ENCODE results near the genes ZNF613, ZNF841, ZNF480, ZNF665, VN1R4 and ZNF765.

DNA sequence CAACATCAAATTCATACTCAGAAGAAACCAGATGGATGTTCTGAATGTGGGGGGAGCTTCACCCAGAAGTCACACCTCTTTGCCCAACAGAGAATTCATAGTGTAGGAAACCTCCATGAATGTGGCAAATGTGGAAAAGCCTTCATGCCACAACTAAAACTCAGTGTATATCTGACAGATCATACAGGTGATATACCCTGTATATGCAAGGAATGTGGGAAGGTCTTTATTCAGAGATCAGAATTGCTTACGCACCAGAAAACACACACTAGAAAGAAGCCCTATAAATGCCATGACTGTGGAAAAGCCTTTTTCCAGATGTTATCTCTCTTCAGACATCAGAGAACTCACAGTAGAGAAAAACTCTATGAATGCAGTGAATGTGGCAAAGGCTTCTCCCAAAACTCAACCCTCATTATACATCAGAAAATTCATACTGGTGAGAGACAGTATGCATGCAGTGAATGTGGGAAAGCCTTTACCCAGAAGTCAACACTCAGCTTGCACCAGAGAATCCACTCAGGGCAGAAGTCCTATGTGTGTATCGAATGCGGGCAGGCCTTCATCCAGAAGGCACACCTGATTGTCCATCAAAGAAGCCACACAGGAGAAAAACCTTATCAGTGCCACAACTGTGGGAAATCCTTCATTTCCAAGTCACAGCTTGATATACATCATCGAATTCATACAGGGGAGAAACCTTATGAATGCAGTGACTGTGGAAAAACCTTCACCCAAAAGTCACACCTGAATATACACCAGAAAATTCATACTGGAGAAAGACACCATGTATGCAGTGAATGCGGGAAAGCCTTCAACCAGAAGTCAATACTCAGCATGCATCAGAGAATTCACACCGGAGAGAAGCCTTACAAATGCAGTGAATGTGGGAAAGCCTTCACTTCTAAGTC, 16.3 kb downstream of the ZNF175 start:
- PRO-cap = no peak
- RAMPAGE, long total RNA = no peak

- PRO-cap = no peak
- RAMPAGE, long total RNA = no peak
Observed at GRCh38 chr19:51602507-51602893, 27.7 kb downstream of the SIGLEC5 start.

DNA sequence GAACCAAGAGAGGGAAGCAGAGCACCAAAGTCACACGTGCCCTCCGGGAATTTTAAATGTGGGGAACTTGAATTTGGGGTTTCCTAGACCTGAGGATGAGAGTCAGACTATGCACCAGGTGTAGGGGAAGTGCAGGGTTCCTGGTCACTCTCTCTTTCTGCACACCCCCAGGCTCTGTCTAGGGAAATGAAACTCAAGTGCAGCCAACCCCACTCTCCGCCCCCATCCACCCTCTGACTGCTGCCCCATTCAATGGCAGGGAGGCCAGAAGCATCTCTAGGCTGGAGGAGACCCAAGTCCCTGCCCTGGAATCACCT, 4.5 kb upstream of the SIGLEC14 start:
- PRO-cap = no peak
- RAMPAGE, long total RNA = no peak

DNA sequence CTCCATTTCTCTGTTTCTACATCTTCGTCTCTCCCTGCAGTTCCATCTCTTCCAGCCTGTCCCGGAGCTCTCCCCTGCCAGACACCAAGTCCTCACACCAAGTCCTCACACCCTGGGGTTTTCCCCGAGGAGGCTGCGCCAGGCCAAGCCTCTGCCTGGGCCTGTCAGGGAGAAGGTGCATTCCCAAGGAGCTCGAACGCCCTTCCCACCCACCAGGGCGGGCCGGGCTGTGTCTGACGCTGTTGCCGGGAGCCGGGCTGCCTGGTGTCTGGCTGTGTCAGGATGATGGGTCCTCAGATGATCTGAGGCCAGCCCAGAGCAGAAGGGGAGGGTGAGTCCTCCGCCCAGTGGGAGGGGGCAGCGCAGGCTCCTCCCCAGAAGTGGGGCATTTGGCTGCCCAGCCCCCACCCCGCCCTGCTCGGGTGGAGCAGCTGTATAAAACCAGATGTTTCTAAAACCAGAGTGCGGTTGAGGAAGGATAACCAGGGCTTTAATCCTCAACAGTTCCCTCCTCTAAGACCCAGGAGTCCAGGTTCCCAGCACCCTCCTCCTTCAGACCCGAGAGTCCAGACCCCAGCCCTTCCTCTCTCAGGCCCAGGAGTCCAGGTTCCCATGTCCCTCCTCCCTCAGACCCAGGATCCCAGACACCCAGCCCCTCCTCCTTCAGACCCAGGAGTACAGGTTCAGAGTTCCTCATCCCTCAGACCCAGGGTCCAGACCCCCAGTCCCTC, 2.4 kb upstream of the HAS1 start:
- PRO-cap = no peak
- RAMPAGE, long total RNA = no peak

GRCh38 chr19:51771304-51771901, 10.4 kb downstream of the FPR2 start:
- PRO-cap = no peak
- RAMPAGE, long total RNA = no peak

GRCh38 chr19:51926307-51927621, at the start of gene ZNF613:
Gene ZNF613, plus strand, starts transcription at chr19:51927472.
- PRO-cap = unidirectional peak, plus-strand start at chr19:51926535; bidirectional peak, plus-strand start at chr19:51926871, minus-strand start at chr19:51926739; bidirectional peak, plus-strand start at chr19:51927120, minus-strand start at chr19:51927042; bidirectional peak, plus-strand start at chr19:51927487, minus-strand start at chr19:51927295
- RAMPAGE, long total RNA = no peak

DNA sequence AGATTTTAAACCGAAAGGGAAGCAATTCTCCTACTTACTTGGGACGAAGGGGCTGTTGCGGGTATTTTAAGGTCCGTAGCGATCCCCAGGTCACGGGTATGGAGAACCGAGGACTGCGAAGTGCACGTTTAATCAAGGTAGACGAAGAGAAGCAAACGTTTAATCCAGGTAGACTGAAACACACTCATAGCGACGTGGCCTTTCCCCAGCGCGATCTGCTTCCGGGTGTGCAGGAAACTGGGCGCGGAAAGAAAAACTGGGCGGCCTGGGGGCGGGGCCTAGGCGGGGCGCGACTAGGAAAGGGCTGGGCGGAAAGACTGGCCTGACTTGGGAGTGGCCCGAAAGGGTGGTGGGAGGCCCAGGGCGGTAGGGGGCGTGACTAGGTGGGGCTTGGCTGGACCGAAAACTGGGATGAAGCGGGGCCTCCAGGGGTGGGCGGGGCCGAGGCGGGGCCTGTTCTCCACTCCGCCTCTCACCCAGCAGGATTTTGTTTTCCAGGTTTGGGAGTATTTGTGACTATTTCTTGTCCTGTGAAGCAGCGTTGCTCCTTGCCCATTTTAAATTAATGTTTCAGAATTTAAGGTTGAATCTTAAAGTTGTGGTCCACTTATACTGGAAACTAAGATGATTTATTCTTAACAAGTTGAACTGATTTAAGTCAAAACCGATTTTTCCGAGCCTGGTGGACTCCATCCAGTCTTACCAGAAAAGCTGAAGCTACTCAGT, at the start of gene ZNF841:
Gene ZNF841 (minus strand): TSS at position 229 of the 726 bp plus-strand sequence.
- PRO-cap = bidirectional peak, plus-strand start at position 510 of the sequence, minus-strand start at position 217 of the sequence
- RAMPAGE, long total RNA = start-site peak on the minus strand centred at position 221 of the sequence, 61 bp wide, 209 and 50 reads in 2 replicates

DNA sequence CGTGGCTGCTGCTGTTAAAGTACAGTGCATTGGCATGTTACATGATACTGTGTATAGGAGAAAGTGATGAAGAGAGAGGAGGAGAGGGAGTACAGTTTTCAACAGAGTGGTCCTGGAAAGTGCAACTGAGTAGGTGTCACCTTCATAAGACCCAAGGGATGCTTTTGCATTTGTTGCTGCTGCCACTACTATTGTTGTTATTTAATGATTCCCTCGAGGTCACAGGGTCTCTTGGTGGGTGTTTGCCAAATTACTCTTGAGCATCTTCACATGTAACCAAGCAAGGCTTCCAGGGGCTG, 11.7 kb downstream of the PPP2R1A start:
- PRO-cap = no peak
- RAMPAGE, long total RNA = no peak

GRCh38 chr19:52230876-52231517, 38.4 kb upstream of the ZNF766 start:
- PRO-cap = no peak
- RAMPAGE, long total RNA = no peak

- PRO-cap = bidirectional peak, plus-strand start at chr19:52297179, minus-strand start at chr19:52297005
- RAMPAGE, long total RNA = start-site peak on the plus strand at chr19:52297161-52297219, 237 and 76 reads in 2 replicates
Observed at GRCh38 chr19:52297093-52297388, at the start of gene ZNF480. Gene ZNF480, plus strand, starts transcription at chr19:52297169.

DNA sequence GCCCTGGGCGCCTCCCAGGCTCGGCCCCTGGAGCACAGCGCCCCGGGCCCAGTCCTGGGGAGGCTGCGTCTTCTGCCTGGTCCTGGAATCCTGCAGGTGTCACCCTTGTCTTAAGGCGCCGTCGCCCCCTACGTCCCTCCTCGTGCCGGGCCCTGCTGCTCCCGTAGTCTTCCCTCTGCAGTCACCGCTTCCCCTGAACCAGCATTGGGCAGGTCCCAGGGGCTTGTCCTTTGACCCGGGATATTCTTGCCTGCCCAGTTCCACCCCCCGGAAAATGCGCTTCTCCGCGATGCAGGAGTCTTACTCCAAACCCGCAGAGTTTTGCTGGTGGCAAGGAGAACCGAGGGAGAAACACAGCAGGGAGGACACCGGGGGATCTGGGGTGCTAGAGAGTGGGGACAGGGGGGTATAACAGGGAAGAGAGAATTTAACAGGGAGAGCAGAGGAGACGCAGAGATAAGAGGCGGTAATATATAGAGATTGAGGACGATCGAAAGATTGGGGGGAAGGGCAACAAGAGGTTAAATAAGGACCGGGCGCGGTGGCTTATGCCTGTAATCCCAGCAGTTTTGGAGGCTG, 34.2 kb upstream of the ZNF808 start:
- PRO-cap = no peak
- RAMPAGE, long total RNA = no peak

- PRO-cap = no peak
- RAMPAGE, long total RNA = no peak
Observed at GRCh38 chr19:52536440-52536958, 9.0 kb downstream of the ZNF808 start.

- PRO-cap = unidirectional peak, minus-strand start at chr19:52600807; bidirectional peak, plus-strand start at chr19:52601301, minus-strand start at chr19:52601129
- RAMPAGE, long total RNA = start-site peak on the plus strand at chr19:52601244-52601291, 43 and 25 reads in 2 replicates
Observed at GRCh38 chr19:52600664-52601646, 30.9 kb downstream of the ZNF701 start.

DNA sequence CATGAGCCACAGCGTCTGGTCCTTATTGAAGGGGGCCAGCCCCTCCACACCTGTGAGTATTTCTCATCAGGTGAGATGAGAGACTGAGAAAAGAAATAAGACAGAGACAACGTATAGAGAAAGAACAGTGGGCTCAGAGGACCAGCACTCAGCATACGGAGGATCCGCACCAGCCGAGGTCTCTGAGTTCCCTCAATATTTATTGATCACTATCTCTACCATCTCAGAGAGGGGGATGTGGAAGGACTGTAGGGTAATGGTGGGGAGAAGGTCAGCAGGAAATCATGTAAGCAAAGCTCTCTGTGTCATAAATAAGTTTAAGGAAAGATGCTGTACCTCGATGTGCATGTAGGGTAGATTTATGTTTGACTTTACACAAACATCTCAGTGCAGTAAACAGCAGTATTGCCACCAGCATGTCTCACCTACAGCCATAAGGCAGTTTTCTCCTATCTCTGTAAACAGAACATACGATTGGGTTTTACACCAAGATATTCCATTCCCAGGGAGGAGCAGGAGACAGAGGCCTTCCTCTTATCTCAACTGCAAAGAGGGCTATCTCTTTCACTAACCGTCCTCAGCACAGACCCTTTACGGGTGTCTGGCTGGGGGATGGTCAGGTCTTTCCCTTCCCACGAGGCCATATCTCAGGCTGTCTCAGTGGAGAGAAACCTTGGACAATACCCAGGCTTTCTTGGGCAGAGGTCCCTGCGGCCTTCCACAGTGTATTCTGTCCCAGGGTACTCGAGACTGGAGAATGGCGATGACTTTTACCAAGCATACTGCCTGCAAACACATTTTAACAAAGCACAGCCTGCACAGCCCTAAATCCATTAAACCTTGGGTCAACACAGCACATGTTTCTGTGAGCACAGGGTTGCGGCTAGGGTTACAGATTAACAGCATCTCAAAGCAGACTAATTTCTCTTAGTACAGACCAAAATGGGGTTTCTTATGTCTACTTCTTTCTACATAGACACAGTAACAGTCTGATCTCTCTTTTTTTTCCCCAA, 11.0 kb downstream of the ZNF611 start:
- PRO-cap = no peak
- RAMPAGE, long total RNA = no peak

GRCh38 chr19:52898053-52898578, 681 bp upstream of the ZNF320 start:
- PRO-cap = bidirectional peak, plus-strand start at chr19:52898333, minus-strand start at chr19:52898308
- RAMPAGE, long total RNA = no peak

DNA sequence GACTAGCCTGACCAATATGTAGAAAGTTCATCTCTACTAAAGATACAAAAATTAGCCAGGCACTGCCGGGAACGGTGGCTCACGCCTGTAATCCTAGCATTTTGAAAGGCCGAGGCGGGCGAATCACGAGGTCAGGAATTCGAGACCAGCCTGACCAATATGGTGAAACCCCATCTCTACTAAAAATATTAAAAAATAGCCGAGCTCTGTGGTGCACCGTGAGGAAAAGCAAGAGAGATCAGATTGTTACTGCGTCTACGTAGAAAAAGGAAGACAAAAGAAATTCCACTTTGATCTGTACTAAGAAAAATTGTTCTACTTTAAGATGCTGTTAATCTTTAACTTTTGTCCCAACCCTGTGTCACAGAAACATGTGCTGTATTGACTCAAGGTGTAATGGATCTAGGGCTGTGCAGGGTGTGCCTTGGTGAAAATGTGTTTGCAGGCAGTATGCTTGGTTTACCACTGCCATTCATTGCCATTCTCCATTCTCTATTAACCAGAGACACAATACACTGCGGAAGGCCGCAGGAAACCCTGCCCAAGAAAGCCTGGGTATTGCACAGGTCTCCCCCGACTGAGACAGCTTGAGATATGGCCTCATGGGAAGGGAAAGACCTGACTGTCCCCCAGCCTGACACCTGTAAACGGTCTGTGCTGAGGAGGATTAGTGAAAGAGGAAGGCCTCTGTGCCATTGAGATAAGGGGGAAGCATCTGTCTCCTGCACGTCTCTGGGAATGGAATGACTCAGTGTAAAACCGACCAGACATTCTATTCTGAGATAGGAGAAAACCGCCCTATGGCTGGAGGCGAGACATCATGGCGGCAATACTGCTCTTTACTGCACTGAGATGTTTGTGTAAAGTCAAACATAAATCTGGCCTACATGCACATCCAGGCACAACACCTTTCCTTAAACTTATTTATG, 12.9 kb upstream of the ZNF888 start:
- PRO-cap = no peak
- RAMPAGE, long total RNA = no peak

DNA sequence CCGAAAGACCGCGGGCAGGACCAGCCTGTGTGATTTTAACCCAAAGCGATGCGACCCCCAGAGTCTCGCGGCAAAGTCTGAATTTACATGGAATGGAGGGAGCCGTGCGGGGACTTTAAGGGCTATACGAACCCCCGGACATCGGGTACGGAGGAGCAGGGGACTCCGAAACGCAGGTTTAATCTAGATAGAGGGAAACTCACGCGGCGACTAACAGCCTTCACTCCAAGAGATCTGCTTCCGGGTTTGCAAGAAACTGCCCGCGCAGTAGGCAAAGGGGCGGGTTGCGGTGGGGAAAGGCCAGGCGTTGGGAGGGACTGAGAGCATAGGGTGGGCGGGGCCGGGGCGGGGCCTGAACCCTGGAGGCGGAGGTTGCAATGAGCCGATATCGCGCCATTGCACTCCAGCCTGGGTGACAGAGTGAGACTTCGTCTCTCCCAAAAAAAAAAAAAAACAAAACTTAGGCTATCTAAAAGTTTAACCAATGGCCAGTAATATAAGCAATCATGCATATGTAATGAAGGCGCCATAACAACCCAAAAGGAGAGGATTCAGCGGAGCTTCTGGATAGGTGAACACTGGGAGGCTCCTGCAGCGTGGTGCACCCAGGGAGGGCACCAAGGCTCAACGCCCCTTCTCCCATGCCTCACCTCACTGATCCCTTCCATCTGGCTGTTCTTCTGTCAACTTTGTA, at the start of gene ZNF665:
Gene ZNF665 (minus strand): TSS at position 250 of the 694 bp plus-strand sequence.
- PRO-cap = bidirectional peak, plus-strand start at position 403 of the sequence, minus-strand start at position 212 of the sequence
- RAMPAGE, long total RNA = no peak

GRCh38 chr19:53267441-53268012, at the start of gene VN1R4:
Gene VN1R4, minus strand, starts transcription at chr19:53267723.
- PRO-cap = no peak
- RAMPAGE, long total RNA = no peak

DNA sequence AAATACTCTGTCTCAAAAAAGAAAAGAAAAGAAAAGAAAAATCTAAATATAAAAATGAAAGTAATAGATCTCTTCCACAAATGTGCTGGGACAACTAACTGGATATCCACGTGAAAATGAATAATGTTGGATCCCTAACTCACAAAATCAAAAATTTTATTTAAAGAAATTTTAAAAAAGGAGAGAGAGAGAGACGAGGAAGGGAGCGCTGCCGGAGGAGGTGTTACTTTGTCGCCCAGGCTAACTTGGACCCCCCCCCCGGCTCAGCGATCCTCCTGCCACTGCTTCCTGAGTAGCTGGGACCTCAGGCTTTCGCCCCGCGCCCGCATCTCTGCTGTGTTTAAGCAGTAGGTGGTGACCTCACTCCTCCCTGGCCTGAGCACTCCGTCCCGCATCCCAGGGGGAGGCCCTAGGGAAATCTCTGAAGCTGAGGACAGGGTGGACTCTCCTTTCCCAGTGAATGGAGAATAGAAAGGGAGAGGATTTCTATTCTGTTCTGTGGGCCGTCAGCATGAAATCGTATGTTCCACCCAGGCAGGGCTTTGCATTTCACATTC, 547 bp upstream of the ZNF845 start:
- PRO-cap = bidirectional peak, plus-strand start at position 378 of the sequence, minus-strand start at position 333 of the sequence
- RAMPAGE, long total RNA = no peak

- PRO-cap = bidirectional peak, plus-strand start at chr19:53394724, minus-strand start at chr19:53394659; bidirectional peak, plus-strand start at chr19:53395149, minus-strand start at chr19:53394978
- RAMPAGE, long total RNA = start-site peak on the plus strand at chr19:53395137-53395165, 240 and 57 reads in 2 replicates
Observed at GRCh38 chr19:53394372-53395254, at the start of gene ZNF765. Gene ZNF765, plus strand, starts transcription at chr19:53395149.

Measured in GM23338 (cell line).